Measurements from ENCODE around the genes AGBL4 and FAF1.

GRCh38 chr1:47978300-47978969 lies 18.8 kb downstream of the TRABD2B start:
- PRO-cap: no peak
CAGE:
- cytosol, long polyA minus RNA: no peak
- cytosol, long polyA plus RNA: no peak
- long polyA plus RNA: no peak
- nucleus, long polyA minus RNA: no peak
- nucleus, long polyA plus RNA: no peak

- PRO-cap: no peak
CAGE:
- cytosol, long polyA minus RNA: no peak
- cytosol, long polyA plus RNA: no peak
- long polyA plus RNA: no peak
- nucleus, long polyA minus RNA: no peak
- nucleus, long polyA plus RNA: no peak
Measured at GRCh38 chr1:48007017-48007390, 9.8 kb upstream of the TRABD2B start.

- PRO-cap: no peak
CAGE:
- cytosol, long polyA minus RNA: no peak
- cytosol, long polyA plus RNA: no peak
- long polyA plus RNA: no peak
- nucleus, long polyA minus RNA: no peak
- nucleus, long polyA plus RNA: no peak
Measured at GRCh38 chr1:48470476-48471047, 1.4 kb downstream of the SPATA6 start.

- PRO-cap: no peak
CAGE:
- cytosol, long polyA minus RNA: no peak
- cytosol, long polyA plus RNA: no peak
- long polyA plus RNA: no peak
- nucleus, long polyA minus RNA: no peak
- nucleus, long polyA plus RNA: no peak
Measured at GRCh38 chr1:49282760-49283261, 506.1 kb upstream of the BEND5 start.

DNA sequence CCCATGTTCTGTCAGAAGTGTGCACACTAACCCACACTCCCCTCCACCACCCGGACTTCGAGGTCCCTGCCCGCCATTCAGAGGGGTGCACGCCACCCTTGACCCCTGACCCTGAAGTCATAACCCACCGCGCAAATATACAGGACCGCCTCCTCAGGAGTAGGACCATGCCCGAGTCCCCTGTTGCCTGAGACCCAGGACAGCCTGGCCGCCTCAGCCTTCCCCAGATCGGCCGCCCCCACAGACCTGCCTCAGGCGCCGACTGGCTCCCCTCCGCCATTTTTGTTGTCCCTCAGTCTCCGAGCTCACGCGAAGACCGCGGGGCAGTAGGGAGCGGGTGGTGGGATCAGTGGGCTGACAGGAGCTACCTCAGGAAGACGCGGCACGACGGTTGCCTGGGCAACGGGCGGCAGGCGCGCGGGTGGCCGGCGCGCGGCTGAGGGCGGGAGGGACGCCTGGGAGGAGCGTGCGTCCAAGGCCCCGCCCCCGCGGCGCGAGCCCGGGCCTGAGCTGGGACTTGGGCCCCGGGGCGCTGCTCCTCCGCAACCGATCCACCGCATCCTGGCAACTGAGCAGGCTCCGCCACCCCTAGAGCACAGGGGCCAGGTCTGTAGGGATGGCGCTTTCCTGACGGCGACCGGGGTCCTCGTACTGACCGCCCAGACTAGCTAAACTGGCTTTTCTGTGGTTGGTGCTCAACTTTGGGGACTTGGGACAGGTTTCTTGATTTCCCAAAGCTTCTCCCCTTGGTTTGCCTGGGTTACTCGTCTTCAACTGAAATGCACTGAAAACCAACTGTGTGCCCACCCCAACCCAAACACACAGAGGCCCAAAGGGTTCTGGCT lies at the start of gene AGBL4:
TSS of gene AGBL4 (minus strand) at position 438 of the 845 bp plus-strand sequence.
- PRO-cap: no peak
CAGE:
- cytosol, long polyA minus RNA: no peak
- cytosol, long polyA plus RNA: no peak
- long polyA plus RNA: no peak
- nucleus, long polyA minus RNA: no peak
- nucleus, long polyA plus RNA: no peak

GRCh38 chr1:50097445-50097817 lies 11.3 kb upstream of the ELAVL4 start:
- PRO-cap: no peak
CAGE:
- cytosol, long polyA minus RNA: no peak
- cytosol, long polyA plus RNA: no peak
- long polyA plus RNA: no peak
- nucleus, long polyA minus RNA: no peak
- nucleus, long polyA plus RNA: no peak

- PRO-cap: no peak
CAGE:
- cytosol, long polyA minus RNA: no peak
- cytosol, long polyA plus RNA: no peak
- long polyA plus RNA: no peak
- nucleus, long polyA minus RNA: no peak
- nucleus, long polyA plus RNA: no peak
Measured at GRCh38 chr1:50758444-50759236, 201.4 kb downstream of the FAF1 start.

- PRO-cap: no peak
CAGE:
- cytosol, long polyA minus RNA: no peak
- cytosol, long polyA plus RNA: no peak
- long polyA plus RNA: no peak
- nucleus, long polyA minus RNA: no peak
- nucleus, long polyA plus RNA: no peak
Measured at GRCh38 chr1:50842699-50843483, 117.2 kb downstream of the FAF1 start.

DNA sequence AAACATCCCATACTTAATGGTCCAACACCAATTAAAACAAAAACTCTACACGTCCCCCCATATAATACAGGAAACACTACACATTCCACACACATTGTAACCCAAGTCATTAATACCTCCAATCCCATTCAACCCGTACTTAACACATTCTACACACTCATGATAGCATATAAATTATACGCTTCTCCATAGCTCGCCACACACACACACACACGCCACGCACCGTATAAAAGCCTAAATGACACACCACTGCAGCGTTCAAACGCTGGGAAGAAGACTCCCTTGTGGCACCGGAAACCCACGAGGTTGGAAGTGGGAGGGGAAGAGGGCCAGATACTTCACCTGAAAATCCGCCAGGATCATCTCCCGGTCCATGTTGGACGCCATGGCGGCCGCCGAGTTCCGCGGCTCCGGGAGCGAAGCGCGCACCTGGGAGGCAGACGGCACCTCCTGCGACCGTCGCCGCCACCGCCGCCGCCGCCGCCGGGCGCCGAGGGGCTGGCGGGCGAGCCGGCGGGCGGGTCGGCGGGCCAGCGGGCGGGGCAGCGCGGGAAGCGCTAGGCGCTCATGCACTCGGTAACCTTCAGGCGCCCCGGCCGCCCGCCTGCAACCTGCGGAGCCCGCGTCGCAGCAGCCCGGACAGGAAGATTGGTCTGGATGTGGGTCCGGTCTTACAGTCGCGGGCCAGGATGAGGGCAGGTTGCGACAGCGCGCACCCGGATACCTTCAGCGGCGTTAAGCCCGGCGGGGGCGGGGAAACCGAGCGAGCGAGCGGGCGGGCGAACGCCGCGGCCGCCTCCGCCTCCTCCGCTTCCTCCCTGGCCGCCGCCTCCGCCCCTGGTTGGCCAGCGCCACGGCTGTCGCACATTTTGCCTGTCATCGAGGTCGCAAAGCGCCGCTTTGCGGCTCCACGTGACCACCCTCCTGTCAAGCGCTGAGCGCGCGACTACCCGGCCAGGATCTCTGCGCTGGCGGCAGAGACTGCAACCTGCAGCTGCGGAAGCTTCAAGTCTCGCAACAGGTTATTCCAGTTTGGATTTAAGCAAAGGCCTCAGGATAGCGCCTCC lies at the start of gene FAF1:
TSS of gene FAF1 (minus strand) at position 843 of the 1,067 bp plus-strand sequence.
- PRO-cap: unidirectional peak, plus-strand start at position 362 of the sequence; bidirectional peak, plus-strand start at position 930 of the sequence, minus-strand start at position 820 of the sequence
CAGE:
- cytosol, long polyA minus RNA: no peak
- cytosol, long polyA plus RNA: start-site peak on the minus strand centred at position 744 of the sequence, 108 bp wide, 214 and 198 reads in 2 replicates
- long polyA plus RNA: start-site peak on the minus strand centred at position 755 of the sequence, 123 bp wide, 388 and 277 reads in 2 replicates
- nucleus, long polyA minus RNA: start-site peak on the minus strand centred at position 739 of the sequence, 147 bp wide, 2,102 reads; start-site peak on the plus strand centred at position 923 of the sequence, 70 bp wide, 7 reads
- nucleus, long polyA plus RNA: start-site peak on the minus strand centred at position 757 of the sequence, 135 bp wide, 168 and 261 reads in 2 replicates

- PRO-cap: no peak
CAGE:
- cytosol, long polyA minus RNA: no peak
- cytosol, long polyA plus RNA: no peak
- long polyA plus RNA: no peak
- nucleus, long polyA minus RNA: no peak
- nucleus, long polyA plus RNA: no peak
Measured at GRCh38 chr1:50975275-50975766, 5.3 kb downstream of the CDKN2C start.

- PRO-cap: no peak
CAGE:
- cytosol, long polyA minus RNA: no peak
- cytosol, long polyA plus RNA: no peak
- long polyA plus RNA: no peak
- nucleus, long polyA minus RNA: no peak
- nucleus, long polyA plus RNA: no peak
Measured at GRCh38 chr1:50978741-50979081, 8.7 kb downstream of the CDKN2C start.

DNA sequence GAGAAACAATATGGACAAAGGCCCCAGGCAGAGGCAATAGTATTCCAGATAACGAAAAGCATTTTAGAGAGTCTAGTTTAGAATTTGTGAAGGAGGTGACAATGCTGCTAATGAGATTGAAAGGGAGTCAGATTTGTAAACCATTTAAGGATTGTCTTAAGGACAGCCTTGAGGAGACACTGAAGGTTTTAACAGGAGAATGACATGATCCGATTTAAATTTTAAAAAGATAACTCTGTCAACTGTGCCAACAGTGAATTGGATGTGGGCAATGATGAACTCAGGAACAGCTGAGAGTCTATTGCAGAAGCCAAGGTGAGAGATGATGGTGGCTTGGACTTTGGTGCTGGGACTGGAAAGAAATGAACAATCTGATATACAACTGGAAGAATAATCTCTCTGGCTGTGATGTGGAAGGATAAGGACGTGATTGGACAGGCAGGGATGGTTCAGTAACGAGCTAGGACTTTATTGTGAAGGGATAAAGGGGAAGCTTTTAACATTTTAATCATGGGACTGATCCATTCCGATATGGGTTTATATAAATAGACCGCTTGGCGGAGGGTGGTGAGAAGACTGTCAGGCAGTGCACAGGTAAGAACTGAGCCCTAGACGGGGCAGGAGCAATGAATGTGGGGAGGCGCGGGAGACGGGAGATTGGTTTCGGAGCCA lies 482 bp upstream of the RNF11 start:
- PRO-cap: no peak
CAGE:
- cytosol, long polyA minus RNA: no peak
- cytosol, long polyA plus RNA: no peak
- long polyA plus RNA: no peak
- nucleus, long polyA minus RNA: no peak
- nucleus, long polyA plus RNA: no peak

DNA sequence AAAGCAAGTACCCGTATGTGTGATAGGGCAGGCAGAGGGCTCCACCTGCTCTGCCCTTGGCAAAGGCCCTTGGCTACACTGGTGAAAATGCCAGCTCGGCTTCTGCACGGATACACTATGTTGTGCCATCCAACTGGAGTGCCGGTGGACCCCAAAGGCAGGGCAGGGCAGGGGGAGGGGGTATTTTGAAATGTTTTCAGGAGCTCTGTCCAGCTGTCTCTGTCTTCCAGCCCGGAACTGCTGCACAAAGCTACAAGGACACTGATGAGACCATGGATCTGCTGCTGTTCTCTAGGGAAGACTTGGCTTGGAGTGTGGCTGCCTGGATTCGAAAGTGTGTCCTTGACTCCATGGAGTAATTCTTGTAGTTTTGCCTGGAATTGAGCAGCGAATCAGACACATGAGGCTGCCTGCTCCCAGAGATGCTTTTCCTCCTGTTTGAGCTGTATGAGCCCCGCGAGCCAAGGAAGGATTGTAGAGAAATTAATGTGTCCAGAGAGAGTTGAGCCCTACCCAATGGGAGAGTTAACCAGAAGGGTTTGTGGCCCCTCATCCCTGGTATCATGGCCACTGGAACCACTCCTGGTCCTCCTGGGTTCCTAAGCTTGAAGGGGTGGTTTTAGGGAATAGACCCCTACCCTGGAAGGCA lies 42.3 kb downstream of the TTC39A start:
- PRO-cap: no peak
CAGE:
- cytosol, long polyA minus RNA: no peak
- cytosol, long polyA plus RNA: no peak
- long polyA plus RNA: no peak
- nucleus, long polyA minus RNA: no peak
- nucleus, long polyA plus RNA: no peak

DNA sequence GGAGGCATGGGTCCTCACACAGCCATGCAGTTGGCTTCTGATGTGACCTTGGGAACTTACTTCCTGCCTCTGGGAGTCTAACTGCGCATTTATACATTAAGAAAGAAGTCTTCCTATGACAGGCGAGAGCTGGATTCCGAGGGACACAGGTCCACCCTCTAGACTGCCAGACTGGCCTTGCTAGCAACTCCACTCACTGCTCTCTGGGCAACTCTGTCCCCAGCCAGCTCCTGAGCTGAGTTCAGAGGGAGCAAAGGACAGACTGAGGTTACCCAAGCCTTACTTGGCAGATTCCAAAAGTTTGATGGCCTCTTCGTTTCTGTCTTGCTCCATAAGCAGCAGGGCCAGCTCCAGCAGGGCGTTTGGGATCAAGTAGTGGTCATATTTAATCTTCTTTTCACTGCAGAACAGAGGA lies 41.8 kb downstream of the TTC39A start:
- PRO-cap: no peak
CAGE:
- cytosol, long polyA minus RNA: no peak
- cytosol, long polyA plus RNA: no peak
- long polyA plus RNA: no peak
- nucleus, long polyA minus RNA: no peak
- nucleus, long polyA plus RNA: no peak

DNA sequence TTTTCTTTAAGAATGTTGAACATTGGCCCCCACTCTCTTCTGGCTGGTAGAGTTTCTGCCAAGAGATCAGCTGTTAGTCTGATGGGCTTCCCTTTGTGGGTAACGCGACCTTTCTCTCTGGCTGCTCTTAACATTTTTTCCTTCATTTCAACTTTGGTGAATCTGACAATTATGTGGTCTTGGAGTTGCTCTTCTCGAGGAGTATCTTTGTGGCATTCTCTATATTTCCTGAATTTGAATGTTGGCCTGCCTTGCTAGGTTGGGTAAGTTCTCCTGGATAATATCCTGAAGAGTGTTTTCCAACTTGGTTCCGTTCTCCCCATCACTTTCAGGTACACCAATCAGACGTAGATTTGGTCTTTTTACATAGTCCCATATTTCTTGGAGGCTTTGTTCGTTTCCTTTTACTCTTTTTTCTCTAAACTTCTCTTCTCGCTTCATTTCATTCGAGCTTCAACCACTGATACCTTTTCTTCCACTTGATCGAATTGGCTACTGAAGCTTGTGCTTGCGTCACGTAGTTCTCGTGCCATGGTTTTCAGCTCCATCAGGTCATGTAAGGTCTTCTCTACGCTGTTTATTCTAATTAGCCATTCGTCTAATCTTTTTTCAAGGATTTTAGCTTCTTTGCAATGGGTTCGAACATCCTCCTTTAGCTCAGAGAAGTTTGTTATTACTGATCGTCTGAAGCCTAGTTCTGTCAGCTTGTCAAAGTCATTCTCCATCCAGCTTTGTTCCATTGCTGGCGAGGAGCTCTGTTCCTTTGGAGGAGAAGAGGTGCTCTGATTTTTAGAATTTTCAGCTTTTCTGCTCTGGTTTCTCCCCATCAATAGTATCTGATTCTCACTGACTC lies 40.1 kb downstream of the EPS15 start:
- PRO-cap: no peak
CAGE:
- cytosol, long polyA minus RNA: no peak
- cytosol, long polyA plus RNA: no peak
- long polyA plus RNA: no peak
- nucleus, long polyA minus RNA: no peak
- nucleus, long polyA plus RNA: no peak

GRCh38 chr1:51617222-51618211 lies 625 bp downstream of the OSBPL9 start:
- PRO-cap: bidirectional peak, plus-strand start at chr1:51617647, minus-strand start at chr1:51617653
CAGE:
- cytosol, long polyA minus RNA: no peak
- cytosol, long polyA plus RNA: no peak
- long polyA plus RNA: no peak
- nucleus, long polyA minus RNA: no peak
- nucleus, long polyA plus RNA: no peak

GRCh38 chr1:51622199-51623136 lies 5.6 kb downstream of the OSBPL9 start:
- PRO-cap: no peak
CAGE:
- cytosol, long polyA minus RNA: no peak
- cytosol, long polyA plus RNA: no peak
- long polyA plus RNA: no peak
- nucleus, long polyA minus RNA: no peak
- nucleus, long polyA plus RNA: no peak

GRCh38 chr1:51728966-51729728 lies 112.3 kb downstream of the OSBPL9 start:
- PRO-cap: bidirectional peak, plus-strand start at chr1:51729833, minus-strand start at chr1:51729668
CAGE:
- cytosol, long polyA minus RNA: no peak
- cytosol, long polyA plus RNA: no peak
- long polyA plus RNA: no peak
- nucleus, long polyA minus RNA: no peak
- nucleus, long polyA plus RNA: no peak

GRCh38 chr1:51963713-51964256 lies 26.7 kb downstream of the RAB3B start:
- PRO-cap: no peak
CAGE:
- cytosol, long polyA minus RNA: no peak
- cytosol, long polyA plus RNA: no peak
- long polyA plus RNA: no peak
- nucleus, long polyA minus RNA: start-site peak on the minus strand at chr1:51963694-51964162, 43 reads
- nucleus, long polyA plus RNA: no peak

DNA sequence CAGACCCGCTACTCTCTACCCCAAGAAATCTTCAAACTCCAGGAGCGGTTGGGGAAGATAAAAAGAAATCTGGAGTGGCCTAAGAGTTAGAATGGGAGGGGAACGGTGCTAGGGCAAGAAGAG lies 312 bp downstream of the TXNDC12 start:
- PRO-cap: no peak
CAGE:
- cytosol, long polyA minus RNA: no peak
- cytosol, long polyA plus RNA: no peak
- long polyA plus RNA: no peak
- nucleus, long polyA minus RNA: no peak
- nucleus, long polyA plus RNA: no peak

All from endothelial cell of umbilical vein (primary cell).